A673 (cell line): ENCODE results near the genes CLDN18 and TRIM42.

GRCh38 chr3:136752569-136753840 lies 827 bp upstream of the STAG1 start:
- PRO-cap, result bidirectional peak, plus-strand start at chr3:136752872, minus-strand start at chr3:136752378; bidirectional peak, plus-strand start at chr3:136752956, minus-strand start at chr3:136752960; bidirectional peak, plus-strand start at chr3:136753040, minus-strand start at chr3:136753143

GRCh38 chr3:136930171-136931131 lies 27.3 kb upstream of the IL20RB start:
- PRO-cap, result unidirectional peak, plus-strand start at chr3:136930475

GRCh38 chr3:138009649-138010544 lies at the start of gene CLDN18:
Gene CLDN18, plus strand, starts transcription at chr3:138010165.
- PRO-cap, result no peak

GRCh38 chr3:138088322-138089087 lies 26.9 kb downstream of the DZIP1L start:
- PRO-cap, result no peak

DNA sequence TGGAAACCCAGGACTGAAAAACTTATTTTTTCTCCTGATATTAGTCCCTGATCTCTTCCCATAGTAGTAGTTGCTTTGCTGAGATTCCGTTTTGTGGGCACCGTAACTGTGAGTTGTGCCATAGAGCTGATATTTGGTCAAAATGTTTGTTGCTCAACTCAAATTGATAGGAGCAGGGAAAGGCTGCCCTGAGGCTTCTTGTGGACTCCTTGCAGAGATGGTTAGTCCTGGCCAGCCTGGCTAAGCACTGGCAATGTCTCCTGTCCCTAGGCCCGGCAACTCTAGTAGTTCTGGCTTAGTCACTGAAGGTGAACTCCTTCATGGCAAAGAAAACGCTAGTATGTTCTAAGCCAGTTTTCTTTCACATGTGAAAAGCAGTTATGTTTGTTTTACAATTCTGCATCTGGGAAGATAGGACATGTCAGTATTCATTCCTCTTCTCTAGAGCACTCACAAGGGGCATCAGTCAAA lies 695 bp upstream of the DZIP1L start:
- PRO-cap, result no peak

DNA sequence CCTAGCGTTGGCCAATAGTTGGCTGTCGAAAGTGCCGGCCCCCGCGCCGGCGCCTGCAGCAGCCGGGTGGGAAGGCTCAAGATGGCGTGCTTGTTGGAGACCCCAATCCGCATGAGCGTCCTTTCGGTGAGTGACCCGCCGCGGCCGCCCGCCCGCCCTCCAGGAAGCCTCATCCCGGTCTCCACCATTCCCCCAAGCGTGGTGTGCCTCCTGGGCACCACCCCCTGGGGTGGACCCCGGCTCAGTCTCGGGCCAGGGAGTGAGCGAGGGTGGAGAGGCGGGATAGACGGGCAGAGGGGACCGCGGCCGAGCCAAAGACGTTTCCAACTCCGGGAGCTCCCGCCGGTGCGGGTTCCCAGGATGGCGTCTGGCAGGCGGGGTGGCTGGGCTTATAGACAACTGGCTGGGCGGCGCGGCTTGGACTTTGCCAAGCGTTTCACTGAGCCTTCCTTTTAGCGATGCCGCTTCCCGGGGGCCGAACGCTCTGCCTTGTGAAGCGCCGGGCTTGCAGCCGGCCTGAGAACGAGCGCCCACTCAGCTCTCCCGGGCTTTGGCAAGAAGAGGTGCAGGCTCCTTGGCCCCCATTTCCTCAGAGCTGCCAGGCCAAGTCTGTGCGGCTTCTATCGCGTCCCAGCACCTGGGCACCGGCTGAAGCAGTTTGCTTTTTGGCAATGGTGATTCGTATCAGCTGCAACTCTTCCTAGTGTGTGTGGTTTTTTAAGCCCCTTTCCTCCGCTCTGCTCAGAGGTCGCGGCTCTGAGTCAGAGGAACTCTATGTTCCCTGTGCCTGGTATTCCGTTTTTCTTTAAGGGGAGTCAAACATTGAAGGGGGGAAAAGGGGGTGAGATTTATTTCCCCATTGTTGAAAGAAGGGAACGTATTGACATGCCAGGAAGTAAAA lies 623 bp downstream of the ARMC8 start:
- PRO-cap, result bidirectional peak, plus-strand start at position 58 of the sequence, minus-strand start outside the sequence; bidirectional peak, plus-strand start at position 293 of the sequence, minus-strand start at position 319 of the sequence

DNA sequence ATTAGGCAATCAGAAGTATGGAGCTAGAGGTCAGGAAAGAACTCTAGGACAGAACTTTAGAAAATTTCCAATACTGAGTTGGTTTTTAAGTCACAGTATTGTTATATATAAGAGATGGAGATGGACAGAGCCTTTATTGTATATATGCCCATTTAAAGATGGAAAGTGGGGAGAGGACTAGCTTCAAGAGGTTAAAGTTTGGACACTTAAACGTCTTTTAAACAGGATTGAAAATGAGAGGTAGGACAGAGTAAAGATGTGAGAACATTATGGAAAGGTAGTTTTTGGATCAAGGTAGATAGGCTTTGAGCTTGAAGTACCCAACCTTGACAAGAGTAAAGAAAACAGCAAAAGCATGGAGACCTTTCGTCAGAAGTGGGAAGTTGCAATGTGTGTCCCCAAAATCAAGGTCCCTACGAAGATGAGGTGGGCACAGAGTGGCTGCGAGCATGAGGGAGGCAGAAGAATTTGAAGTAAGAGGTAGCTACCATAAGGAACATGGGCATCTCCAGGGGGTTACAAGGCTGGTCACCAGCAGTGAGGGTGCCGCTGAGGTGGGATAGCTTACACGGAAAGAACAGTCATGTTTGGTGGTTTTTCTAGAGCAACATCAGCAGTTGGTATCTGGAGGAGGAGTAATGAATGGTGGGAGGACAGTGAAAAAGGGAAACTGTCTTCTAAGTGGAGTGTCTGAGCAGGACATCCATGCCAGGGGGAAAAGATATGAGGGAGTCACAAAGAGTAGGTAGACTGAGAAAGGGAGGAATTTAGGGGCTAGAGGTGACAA lies 68.0 kb downstream of the NME9 start:
- PRO-cap, result no peak

DNA sequence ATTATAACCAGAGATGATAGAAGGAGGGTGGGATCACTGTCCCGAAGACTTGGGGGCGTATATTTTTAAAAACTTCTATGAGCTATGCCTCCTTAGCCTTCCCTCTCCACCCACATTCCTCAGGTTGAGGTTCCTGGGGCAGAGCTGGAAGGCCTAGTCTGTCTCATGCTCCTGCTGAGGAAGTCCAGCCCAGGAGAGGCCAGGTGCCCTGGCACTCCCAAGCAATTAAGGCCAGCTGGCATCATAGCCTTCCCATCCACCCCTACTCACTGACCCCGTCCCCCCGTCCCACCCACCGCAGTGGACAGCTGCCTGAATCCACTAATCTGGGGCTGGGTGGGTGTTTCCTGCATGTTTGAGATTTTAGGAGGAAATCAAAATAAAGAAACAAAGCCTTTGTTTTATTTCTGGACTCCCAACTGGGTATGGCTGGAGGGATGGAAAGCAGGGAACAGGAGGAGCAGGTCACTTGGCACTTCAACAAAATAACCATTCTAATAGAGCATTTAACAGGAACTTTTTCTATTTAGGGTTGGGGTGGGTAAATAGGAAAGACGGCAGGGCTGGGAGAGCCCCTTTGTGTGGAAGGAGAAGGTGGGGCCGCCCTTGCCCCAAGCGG lies 8.3 kb downstream of the MRAS start:
- PRO-cap, result no peak

DNA sequence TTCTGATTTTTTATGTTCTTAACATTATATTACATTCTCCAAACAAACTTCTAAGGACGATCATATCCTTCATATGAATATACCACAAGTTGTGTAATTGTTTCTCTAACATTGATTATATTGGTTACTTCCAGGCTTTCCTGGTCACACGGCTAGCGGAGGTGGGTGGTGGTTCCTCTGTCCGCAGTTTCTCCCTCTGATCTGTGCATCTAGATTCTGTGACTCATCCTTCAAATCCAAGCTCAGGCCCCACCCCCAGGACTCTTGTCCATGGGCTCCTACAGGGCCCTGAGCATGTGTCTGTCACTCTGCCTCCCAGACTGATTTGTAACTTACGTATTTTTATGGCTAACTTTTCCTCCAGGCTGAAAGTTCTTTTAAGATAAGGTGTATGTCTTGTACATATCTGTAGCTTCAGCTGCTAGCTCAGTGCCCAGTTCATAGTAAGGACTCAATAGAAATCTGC lies 7.9 kb downstream of the ESYT3 start:
- PRO-cap, result no peak

- PRO-cap, result no peak
Observed at GRCh38 chr3:138669986-138670818, 61.6 kb downstream of the FAIM start.

DNA sequence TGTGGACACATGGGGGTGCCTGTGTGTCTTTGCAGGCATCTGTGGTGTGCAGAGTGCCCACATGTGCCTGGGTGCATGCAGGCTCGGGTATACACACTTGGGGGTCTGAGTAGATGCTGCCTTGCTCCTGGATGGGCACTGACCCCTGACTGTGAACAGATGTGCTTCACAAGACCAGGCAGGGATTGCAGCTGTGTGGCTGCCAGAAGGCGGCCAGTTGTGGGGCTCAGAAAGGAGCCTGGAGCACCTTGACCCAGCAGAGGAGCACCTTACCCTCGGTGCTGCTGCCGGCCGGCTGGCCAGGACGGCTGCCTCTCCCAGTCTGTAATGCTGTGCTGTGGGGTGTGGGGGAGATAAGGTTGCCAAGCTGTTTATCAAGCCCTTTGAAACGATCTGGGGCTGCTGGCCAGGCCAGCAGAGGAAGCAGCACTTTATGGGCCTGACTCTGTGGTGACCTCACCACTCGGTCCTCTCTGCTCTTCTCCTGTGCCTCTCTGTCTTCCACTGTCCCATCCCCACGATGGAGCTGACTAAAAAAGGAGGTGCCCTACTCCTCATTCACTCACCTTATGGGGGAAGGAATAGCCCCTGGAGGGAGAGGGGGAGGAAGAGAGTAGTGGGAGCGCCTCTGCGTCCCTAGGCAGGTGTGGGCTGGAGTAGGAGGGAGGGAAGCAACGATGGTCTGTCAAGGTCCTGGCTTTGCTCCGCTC lies 55.4 kb upstream of the MRPS22 start:
- PRO-cap, result no peak

GRCh38 chr3:139299306-139299930 lies 44.4 kb upstream of the MRPS22 start:
- PRO-cap, result no peak

DNA sequence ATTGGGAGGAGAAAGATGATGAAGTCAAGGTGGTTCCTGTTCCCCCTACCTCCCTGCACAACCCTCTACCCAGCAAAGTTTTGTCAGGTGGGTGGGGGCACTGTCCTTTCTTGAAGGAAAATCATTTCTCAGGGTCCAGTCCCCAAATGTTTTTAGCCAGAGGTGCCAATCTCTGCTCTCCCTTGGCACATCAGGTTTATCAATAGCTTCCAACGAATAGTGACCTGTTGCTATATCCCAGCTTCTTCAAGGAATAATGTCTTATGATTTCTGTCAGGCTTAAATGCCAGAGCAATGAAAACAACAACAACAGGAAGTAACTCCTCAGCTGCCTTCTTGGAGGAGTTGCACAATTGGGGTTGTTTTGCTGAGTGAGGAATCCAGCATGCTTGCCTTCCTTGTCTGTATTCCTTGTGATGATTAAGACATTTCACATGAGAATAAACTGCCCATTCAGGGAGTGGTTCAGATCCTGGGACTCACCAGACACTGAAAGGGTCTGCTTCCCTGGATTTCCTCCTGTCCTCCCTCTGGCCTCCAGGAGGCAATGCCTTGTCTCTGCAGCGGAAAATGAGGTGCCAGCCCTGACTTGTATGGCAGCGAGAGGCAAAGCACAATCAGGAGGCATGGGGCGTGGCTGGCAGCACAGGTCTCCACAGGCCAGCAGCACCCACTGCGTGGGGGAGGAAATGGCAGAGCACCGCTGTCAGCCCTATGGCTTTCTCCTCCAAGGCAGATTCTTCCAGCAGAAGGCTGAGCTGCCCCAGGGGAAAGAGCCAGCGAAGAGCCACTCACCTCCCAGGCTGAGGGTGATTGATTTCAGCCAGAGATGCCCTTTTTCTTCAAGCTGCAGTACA lies 41.6 kb downstream of the RBP2 start:
- PRO-cap, result no peak

GRCh38 chr3:139540742-139541213 lies 1.2 kb upstream of the RBP1 start:
- PRO-cap, result no peak

DNA sequence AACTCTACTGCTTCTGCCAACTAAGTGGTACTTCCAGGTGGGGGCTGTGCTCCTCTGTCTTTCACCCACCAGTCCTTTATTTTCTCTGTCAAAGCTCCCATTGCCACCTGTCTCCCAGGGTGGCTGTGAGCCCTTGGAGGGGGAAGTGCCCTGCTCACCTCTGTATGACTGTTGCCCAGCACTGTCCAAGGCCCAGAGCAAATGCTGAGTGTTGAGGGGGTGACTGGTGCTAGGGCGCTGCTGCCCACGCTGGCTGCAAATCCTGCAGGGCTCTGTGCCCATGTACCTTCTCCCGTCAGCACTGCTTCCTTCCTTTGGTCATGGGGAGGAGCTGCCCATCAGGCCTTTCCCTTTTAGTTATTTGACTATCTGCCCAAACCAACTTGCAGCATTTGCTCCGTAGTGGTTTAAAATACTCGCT lies 9.5 kb downstream of the CLSTN2 start:
- PRO-cap, result no peak

DNA sequence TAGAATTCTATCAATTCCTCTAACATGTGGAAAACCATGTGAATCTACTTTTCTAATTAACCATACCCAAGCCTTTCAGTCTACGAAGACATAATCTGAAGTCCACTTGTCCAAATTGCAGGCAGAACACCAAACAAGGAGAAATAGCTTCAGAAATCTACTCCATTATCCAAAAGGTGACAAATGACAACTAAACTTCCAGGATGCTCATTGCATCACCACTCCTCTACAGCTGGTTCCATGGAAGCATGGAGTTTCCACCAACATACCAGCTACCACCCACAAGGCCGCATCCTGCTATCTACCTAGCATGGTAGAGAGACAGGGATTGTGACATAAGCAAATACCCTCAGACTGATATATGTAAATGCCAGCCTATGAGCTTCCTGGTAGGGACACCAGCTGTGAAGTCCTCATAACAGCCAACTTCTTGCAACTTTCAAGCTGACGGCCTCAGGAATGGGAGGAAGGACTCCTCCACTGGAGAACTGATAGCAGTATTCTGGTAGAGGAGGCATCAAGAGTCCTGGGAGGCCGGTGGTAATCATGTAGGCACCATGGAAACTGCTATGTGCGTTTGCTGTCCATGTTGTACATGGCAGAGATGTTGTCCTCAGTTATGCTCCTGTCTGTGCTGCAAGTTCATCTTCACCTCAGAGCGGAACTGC lies at the start of gene TRIM42:
TRIM42 (plus strand) TSS at position 392 of the 668 bp plus-strand sequence.
- PRO-cap, result no peak

DNA sequence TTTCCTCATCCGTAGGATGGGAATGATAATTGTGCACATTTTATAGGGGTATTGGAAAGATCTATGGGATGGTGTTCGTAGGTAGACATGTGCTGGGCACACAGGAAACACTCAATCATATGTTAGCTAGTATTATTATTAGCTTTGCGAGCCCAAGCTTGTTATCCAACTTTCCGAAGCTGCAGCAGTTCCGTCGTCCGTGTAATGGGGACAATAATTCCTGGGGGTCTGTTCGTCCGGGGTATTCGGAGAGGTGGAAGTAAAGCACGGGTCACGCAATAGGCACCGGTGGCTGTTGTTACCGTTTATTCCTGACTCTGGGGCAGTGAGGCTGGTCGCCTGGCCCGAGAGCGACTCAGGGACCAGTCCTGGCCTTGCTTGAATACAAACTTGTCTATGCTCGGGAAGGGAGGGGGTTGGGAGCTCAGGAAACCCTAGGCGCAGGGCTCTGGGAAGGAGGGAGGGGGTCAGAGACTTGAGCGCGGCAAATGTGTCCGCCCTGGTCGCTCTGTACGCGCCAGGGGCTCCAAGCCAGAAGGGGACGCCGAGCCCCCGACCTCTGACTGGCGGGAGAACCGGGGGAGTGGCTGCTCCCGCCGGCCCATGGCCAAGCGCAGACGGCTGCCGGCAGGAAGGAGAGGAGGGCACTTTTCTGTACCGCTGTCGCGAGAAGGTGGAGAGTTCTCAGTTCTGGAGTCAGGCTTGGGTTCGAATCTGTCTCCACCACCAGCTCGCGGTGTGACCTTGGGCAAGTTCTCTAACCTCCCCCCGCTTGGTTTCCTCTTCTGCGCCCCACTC lies 1.4 kb downstream of the SPSB4 start:
- PRO-cap, result no peak

- PRO-cap, result no peak
Observed at GRCh38 chr3:141108108-141108817, 57.1 kb downstream of the SPSB4 start.

DNA sequence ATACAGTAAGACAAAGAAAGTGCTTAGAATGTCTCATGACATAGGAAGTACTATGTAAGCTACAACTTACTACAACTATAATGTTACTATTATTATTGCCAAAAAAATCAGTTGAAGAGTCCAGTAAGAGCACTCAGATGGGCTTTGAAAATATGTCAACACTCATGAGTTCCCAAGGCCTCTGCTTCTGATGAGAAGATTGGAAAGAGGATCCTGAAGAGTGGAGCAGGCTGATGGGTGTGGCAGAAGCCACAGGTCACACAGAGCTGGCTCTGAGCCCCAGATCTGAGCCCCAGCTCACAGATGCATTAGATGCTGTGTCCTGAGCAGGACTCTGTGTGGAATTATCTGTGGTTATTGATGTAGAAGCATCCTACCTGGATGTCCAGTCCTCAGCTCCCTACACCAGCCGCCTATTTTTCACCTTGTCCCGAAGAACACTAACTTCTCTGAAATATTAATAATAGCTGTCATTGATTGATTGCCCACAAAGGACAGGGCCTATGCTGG lies 65.6 kb downstream of the SPSB4 start:
- PRO-cap, result no peak

GRCh38 chr3:141232061-141232363 lies 387 bp downstream of the PXYLP1 start:
- PRO-cap, result no peak